Mesenchymal stem cell of adipose (primary cell): Measurements from ENCODE around the gene BDKRB1.

- CAGE, long polyA plus RNA = no peak
Observed at GRCh38 chr14:95272989-95274118, 46.4 kb downstream of the CLMN start.

- CAGE, long polyA plus RNA = no peak
Observed at GRCh38 chr14:95317927-95318917, 1.5 kb downstream of the CLMN start.

GRCh38 chr14:95389494-95390227 lies 70.0 kb upstream of the CLMN start:
- CAGE, long polyA plus RNA = no peak

DNA sequence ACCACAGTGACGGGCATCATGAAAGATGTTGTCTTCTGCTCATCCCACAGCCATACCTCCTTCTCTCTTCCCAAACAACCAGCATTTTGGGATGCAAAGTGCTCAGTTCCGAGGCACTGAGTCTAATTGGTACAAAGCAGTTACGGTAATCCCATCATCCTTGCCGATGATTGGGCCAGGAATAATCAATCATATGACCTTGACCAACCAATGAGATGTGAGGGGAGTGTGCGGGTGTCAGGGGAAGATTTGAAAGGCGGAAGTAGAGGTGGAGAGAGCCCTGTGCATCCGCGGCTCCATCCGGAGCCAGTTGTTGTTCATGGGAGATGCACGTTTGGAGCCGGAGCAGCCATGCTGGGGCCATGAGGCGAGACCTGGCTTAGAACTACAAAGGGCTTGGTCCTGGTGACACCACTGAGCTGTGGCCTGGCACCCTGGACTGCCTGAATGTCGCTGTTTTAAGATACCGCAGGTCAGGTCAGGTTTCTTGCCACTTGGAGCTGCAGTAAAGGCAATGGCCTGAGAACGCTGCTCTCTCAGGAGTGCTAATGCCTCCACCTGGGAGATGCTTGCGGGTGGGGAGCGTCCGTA lies 67.2 kb downstream of the SYNE3 start:
- CAGE, long polyA plus RNA = no peak

GRCh38 chr14:95664389-95664948 lies 21.8 kb upstream of the TCL1B start:
- CAGE, long polyA plus RNA = no peak

DNA sequence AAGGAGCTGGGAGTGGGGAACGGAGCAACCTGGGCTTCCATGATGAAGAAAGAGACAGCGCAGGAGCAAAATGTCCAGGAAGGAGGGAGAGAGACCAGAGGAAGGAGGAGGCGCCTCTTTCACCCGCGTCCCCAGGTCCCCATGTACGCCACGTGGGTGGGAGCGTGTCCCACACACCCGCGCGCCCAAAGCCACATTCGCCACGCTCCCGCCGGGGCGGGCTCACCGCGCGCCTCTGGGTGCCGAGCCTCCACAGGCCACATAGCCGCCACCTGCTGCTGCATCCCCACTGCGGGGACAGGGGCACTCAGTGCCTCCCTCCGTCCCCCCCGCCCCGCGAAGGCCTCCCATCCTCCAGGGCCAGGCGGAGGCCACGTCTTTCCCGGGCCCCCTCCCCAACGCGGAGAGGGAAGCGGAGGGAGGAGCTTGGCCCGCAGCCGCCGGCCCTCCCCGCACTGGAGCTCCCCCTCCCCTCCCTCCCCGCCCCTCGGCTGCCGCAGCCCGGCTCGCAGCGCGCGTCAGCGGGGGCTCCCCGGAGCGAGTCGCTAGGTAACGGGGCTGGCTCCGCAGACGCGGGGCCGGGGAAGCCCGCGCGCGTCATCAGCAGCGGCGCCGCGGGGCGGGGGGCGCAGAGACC lies 162.0 kb upstream of the TCL1A start:
- CAGE, long polyA plus RNA = no peak

DNA sequence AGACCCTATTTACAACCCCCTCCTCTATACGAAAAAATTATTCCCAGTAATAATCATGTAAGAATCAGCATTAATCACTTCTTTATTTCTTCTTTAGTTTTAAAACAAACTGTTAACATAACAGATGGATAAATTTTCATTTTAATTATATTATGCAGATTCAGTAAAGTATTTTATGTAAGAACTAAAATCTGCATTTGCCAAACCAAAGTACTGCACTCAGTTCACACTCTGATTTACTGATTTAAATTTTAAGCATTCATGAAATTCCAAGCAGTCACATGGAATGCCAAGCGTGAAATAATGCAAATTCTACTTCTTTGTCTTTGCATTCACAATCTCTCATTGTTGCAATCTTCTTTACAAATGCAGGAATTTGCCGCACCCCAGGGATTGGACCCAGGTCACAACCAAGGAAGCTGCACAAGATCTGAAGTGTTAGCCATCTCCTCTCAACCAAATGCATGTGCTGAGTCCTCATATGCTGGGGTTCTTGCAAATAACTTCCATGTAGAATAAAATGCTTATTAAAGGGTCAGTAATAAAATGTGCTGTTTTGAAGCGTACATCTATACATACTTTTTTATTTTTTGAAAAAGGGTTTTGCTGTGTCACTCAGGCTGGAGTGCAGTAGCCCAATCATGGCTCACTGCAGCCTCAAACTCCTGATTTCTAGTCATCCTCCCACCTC lies 90.6 kb upstream of the C14orf132 start:
- CAGE, long polyA plus RNA = no peak

- CAGE, long polyA plus RNA = no peak
Observed at GRCh38 chr14:96083873-96084140, 44.6 kb downstream of the C14orf132 start.

- CAGE, long polyA plus RNA = no peak
Observed at GRCh38 chr14:96091293-96092313, 52.4 kb downstream of the C14orf132 start.

- CAGE, long polyA plus RNA = no peak
Observed at GRCh38 chr14:96189313-96189941, 15.2 kb upstream of the BDKRB2 start.

GRCh38 chr14:96224645-96225318 lies 20.1 kb downstream of the BDKRB2 start:
- CAGE, long polyA plus RNA = no peak

DNA sequence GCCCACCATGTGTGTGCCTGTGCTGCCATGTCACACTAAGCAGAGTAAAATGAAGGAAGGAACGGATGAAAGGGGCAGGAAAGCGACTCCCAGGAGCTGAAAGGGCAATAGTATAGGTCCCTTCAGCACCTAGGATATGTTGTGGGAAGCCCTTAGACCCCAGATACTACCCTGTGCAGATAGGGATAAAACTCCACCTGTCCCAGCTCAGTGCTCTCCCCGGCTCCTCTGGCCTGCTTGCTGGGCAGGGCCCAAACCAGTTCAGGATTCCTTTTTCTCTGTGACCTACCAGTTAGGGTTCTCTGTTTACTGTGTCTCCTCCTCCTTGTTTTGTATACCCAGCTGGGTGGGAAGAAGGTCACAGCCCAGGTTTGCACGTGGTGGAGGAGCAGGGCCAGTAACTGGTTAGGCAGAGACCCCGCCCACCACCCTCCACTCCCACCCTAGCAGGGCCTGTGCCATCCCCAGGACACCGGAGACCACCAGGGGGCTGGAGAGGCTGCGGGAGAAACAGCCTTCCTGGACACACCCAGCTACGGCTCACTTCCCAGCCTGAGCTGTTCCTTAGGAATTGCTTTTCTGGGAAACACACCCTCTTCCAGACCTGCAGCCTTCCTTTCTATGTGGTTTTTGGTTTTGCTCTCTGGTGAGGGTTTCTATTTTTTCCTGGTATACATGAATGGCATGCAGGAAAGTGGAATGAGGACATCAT lies 21.0 kb downstream of the BDKRB2 start:
- CAGE, long polyA plus RNA = no peak

- CAGE, long polyA plus RNA = no peak
Observed at GRCh38 chr14:96226693-96227085, 22.1 kb downstream of the BDKRB2 start.

- CAGE, long polyA plus RNA = no peak
Observed at GRCh38 chr14:96255863-96256480, at the start of gene BDKRB1. Gene BDKRB1 (plus strand): TSS chr14:96256210.

DNA sequence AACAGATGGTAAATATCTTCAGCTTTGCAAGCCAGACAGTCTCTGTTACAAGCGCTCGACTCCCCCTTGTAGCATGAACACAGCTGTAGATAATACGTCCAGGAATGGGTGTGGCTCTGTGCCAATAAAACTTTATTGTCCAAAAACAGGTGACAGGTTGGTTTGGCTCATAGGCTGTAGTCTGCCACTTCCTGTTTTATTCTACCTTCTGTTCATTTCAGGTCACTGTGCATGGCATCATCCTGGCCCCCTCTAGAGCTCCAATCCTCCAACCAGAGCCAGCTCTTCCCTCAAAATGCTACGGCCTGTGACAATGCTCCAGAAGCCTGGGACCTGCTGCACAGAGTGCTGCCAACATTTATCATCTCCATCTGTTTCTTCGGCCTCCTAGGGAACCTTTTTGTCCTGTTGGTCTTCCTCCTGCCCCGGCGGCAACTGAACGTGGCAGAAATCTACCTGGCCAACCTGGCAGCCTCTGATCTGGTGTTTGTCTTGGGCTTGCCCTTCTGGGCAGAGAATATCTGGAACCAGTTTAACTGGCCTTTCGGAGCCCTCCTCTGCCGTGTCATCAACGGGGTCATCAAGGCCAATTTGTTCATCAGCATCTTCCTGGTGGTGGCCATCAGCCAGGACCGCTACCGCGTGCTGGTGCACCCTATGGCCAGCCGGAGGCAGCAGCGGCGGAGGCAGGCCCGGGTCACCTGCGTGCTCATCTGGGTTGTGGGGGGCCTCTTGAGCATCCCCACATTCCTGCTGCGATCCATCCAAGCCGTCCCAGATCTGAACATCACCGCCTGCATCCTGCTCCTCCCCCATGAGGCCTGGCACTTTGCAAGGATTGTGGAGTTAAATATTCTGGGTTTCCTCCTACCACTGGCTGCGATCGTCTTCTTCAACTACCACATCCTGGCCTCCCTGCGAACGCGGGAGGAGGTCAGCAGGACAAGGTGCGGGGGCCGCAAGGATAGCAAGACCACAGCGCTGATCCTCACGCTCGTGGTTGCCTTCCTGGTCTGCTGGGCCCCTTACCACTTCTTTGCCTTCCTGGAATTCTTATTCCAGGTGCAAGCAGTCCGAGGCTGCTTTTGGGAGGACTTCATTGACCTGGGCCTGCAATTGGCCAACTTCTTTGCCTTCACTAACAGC lies 7.8 kb downstream of the BDKRB1 start:
- CAGE, long polyA plus RNA = no peak

DNA sequence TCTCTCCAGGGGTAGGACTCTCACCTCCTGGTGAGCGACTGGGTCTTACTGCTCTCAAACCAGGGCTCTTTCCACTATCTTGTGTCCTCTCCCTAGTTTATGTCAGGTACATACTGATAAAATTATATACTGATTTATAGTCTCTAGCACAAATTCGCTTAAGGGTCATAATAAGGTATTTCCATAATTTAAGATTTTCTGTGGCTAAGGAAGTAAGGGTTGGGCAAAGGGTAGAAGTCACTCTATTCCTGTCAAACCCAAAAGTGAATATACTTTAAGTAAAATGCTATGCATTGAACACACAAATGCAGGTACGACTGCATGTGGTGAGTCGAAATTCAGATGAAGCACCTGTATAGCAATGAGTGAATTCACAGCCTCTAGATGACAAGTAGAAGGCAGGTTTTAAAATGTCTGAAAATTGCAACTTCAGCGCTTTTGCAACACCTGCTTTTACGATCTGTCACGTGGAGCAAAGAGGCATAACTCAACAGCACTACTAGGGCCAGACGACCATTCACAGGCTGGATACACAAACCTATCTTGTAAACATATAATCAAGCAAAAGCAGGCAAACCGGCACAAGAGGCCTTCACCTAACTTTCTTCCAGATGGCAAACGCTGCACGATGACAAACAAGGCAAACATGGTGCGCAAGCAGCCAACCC lies 1.3 kb downstream of the ATG2B start:
- CAGE, long polyA plus RNA = no peak

DNA sequence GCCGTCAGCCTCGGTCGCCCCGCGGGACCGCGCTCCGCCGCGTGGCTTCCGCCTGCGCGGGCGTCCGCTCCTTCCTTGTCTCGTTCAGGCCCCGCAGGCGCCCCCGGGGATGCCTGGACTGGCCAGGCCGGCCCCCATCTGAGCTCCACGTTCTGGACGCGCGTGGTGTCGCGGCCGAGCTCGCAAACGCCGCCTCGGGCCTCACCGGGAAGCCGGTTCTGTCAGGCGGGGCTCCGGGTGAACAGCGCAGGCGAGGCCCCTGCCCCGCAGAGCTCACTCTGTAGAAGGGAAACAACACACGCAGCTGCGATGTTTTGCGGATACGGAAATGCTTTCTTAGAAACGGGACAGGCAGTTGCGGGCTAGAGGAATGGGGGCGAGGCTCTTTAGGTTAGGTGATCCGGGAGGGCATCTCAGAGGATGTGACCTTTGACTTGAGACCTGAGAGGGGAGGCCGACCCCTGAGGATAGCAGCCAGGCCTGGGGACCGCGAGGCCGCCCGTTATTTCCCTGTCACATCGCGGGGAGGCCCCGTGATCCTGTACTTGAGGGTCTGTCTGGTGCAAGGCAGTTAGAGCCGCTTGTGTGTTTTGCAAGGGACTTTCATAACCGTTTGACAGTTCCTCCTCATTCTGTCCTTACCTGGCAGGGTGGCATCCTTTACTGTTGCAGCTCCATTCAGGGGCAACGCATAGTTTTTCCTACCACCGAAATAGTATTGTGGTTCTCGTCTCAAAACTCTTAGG lies 569 bp downstream of the VRK1 start:
- CAGE, long polyA plus RNA = no peak

- CAGE, long polyA plus RNA = no peak
Observed at GRCh38 chr14:96860313-96861176, 63.4 kb downstream of the VRK1 start.

DNA sequence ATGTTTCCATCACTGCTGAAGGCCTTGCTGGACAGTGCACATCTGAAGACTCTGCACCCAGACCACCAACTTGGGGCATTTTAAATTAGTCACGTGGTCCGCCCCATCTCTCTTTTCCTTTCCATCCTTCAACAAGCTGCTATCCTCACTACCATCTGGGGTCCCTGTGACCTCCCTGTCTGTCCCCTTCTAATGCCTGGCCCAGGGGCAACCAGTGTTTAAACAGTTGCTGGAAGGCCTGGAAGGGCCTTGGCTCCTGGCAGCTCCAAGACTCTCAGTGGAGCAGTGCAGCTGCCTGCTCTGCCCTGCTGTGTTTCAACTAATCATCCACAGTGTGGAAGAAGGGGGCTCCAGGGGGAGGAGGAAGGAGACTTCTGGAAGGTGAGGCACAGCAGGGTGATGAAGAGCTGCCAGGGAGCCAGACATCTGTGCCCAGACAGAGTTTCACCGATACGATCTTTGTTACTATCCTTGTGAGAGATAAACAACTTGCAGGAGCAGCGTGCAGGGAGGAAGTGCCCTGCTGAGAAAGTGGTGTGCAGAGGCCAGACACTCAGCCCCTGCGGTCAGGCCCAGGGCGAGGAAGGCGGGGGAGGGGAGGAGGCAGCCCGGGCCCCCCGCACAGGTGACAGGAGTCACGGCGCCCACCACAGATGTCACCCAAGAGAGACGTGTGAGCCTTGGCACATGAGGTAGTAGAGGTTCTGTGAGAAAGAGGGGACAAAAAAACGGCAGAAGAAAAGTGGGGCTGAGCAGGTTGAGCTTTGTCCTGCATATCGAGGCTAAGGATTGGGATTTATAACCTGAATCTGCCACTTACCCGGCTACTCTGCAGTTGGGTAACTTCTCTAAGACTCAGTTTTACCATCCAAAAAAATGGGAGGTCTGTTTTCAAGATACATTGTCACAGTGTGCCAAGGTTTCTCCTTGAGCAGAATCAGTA lies 1061.8 kb downstream of the BCL11B start:
- CAGE, long polyA plus RNA = no peak

- CAGE, long polyA plus RNA = no peak
Observed at GRCh38 chr14:99038273-99038807, 233.7 kb downstream of the BCL11B start.